ENCODE results near the genes GABRA1 and FBLL1.

- PRO-cap, 4 experiments: no peak in any of the 4 experiments
- RAMPAGE, long total RNA, 2 experiments: no peak in any of the 2 experiments
These were observed 194.2 kb downstream of the PTTG1 start for GRCh38 chr5:160615777-160616250.

DNA sequence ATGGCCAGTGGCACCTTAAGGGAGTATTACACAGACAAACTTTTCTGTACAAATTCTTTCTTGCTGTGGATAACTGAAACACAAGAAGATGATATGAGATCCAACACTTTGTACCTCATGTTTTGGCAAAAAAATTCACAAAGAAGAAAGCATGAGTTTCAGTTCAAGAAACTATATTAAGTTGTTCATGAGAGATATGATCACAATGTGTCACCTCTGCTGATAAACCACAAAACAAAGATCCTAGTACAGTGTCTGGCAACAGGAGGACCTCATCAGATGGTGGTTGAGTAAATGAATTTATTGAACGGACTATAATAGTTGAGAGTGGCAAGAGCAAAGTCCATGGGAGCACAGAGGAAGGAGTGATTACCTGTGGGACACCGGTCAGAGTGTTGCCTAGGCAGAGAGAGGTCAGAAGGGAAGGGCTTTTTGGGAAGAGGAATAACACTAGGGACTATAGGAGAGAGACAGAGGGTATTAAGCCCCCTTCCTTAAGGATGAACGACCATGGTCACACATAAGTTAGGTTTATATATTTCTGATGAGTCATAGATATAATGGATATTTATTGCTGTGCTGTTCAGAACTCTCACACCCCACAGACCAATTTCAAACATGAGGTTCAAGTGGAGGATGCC is 194.0 kb downstream of the ATP10B start:
- PRO-cap, 4 experiments: no peak in any of the 4 experiments
- RAMPAGE, long total RNA, 2 experiments: no peak in any of the 2 experiments

DNA sequence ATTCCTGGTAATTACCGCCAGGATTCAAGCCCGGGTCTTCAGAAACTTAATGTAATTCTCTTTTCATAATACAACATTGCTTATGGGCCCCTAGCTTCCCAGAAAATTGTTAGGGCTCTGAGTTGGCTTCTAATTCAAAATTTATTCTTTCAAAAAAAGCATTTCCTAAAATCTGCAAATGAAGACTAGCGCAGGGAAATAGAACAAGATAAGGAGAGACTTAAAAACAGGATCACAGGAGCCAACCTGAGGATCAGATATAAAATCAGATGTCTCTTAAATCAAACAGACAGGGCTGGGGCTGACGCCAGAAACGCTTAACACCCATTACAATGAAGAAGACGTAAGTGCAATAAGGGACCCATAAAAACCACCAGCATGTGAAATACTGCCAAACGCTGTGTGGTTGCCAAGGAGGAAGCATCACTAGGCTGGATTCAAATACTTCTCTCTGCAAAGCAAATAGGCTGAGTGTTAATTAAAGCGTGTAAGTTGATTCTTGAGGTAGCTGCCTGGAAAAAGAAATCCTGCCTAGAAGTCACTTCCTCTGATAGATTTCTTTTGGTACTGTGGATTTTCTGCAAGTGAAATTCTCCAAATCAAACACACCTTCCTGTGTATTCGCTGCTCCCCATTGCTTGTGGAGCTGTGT is 74.4 kb upstream of the ATP10B start:
- PRO-cap, 4 experiments: no peak in any of the 4 experiments
- RAMPAGE, long total RNA, 2 experiments: no peak in any of the 2 experiments

- PRO-cap, 4 experiments: peak in 1 of 4 experiments; most common minus-strand start chr5:161547527 (in 1)
- RAMPAGE, long total RNA, 2 experiments: no peak in any of the 2 experiments
These were observed 911 bp upstream of the GABRB2 start for GRCh38 chr5:161547301-161547970.

DNA sequence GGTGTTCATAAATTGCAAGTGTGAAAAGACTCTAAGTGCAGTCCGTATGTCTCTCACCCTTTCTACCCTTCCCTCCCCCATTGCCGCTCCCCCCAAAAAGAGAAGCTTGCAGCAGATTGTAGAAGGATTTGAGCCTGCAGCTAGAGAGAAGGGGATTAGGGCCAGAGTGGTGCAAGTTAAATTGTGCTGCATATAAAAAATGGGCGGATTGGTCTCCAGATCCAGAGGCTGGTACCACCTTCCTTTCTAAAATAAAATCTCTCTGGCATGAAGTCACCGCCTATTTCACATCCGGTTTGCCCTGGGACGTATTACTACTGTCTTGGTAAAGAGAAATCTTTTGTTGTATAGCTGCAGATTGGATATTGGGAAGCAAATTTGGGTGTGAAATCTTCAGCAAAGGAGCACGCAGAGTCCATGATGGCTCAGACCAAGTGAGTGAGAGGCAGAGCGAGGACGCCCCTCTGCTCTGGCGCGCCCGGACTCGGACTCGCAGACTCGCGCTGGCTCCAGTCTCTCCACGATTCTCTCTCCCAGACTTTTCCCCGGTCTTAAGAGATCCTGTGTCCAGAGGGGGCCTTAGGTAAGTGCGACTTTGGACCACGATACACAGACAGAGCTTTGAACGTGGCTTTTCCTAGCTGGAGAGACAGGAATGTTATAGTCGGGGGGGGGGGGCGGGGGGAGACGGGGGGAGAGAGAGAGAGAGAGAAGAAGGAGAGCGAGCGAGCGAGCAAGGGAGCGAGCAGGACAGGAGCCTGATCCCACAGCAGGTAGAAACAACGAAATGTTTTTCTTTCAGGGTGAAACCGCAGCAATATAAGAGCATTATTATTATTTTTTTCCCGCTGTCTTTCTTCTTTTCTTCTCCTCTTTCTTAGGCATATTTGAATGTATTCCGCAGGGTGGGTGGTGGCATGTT is at the start of gene GABRA1:
Gene GABRA1, plus strand, starts transcription at position 281 of the 922 bp plus-strand sequence.
- PRO-cap, 4 experiments: no peak in any of the 4 experiments
- RAMPAGE, long total RNA, 2 experiments: no peak in any of the 2 experiments

DNA sequence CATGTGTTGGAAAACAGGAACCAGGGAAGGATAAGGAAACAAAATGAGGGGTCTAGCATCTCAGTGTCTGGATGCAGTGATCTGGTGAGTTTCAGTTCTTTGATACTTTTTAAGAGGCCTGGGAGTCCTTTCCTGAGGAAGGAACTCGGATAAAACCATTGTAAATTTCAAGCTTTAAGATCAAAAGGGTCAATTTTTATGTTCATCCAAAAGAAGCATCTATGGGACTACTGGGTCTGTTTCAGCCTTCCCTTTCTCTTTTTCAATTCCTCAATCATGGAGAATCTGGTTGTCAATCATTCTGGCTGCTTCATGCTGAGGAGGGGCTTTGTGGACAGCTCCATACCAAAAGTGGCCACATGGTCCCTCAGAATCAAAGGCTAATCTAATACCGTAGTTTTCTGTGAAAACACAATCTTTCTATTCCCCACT is 562.5 kb upstream of the CCNG1 start:
- PRO-cap, 4 experiments: no peak in any of the 4 experiments
- RAMPAGE, long total RNA, 2 experiments: no peak in any of the 2 experiments

DNA sequence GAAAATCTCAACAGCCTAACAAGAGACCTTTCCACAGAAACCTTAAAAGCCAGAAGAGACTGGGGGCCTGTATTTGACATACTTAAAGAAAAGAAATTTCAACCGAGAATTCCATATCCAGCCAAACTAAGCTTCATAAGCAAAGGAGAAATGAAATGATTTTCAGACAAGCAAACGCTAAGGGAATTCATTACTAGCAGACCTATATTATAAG is 540.5 kb upstream of the CCNG1 start:
- PRO-cap, 4 experiments: no peak in any of the 4 experiments
- RAMPAGE, long total RNA, 2 experiments: no peak in any of the 2 experiments

DNA sequence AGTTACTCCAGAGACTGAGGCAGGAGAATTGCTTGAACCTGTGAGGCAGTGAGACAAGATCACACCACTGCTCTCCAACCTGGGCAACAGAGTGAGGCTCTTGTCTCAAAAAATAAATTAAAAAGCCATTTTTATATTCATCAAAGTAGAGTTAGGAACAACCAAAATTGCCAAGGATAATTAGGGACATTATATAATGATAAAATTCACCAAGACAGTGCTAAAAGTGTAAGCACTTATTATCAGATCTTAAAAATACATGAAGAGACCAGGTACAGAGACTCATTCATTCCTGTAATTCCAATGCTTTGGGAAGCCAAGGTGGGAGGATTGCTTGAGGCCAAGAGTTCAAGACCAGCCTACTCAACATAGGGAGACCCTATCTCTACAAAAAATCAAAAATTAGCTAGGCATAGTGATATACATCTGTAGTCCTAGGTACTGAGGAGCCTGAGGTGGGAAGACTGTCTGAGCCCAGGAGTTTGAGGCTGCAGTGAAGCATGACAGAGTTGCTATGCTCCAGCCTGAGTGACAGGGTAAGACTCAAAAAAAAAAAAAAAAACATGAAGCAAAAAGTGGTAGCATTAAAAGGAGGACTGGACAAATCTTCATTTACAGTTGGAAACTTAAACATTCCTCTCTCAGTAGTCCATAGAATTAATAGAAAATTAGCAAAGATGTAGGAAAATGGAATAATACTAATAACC is 9.7 kb downstream of the CCNG1 start:
- PRO-cap, 4 experiments: no peak in any of the 4 experiments
- RAMPAGE, long total RNA, 2 experiments: no peak in any of the 2 experiments

DNA sequence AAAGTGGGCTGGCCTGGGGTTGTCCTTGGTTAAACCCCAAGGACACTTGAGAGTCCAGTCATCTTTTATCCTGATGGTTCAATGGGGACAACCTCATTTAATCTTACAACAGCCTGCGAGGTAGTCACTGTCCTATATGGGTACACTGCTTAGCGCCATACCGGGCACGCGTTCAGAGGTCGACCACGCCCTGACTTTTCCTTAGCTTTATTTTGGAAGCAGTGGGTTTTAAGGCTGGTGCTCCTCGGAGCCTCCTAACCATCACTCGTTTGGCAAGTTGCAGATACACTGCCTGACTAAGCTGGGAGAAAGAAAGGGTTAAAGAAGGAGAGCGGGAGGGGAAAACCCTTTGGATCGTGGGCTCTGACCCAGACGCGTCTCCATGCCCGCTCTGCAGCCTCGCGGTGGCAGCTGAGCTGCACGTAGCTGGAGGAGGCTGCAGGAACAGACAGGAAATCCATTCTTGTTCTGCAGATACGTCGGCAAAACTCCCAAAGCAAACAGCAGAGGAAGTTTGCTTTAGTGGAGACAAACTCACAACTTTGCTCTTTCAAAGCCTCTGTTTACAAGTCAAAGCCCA is 60.3 kb downstream of the MAT2B start:
- PRO-cap, 4 experiments: no peak in any of the 4 experiments
- RAMPAGE, long total RNA, 2 experiments: no peak in any of the 2 experiments

DNA sequence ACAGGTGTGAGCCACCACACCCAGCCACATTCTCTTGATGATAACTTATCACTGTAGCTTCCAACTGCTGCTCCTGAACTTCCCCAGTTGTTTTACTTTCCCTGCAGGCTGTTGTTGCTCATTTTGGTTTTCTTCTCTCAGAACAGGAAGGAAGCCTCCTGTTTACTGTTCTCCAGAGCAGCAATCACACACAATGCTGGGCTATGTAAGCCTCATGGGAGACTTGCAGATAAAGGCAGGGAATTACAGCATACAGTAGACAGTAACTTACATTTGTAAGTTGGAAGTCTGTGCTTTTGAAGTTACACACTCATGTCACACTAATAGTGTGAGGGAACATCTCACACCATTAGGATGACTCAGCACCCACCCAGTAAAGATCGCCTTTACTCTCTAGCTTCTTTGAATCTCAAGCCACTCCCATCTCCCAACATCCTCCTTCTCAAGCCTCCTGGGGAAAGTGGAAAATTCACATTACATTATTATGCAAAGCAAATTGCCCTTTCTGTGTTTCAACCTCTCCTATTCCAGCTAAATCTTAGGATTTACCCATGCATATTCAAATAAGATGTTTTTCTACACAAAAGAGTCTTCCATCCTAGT is 903.8 kb upstream of the TENM2 start:
- PRO-cap, 4 experiments: no peak in any of the 4 experiments
- RAMPAGE, long total RNA, 2 experiments: no peak in any of the 2 experiments

DNA sequence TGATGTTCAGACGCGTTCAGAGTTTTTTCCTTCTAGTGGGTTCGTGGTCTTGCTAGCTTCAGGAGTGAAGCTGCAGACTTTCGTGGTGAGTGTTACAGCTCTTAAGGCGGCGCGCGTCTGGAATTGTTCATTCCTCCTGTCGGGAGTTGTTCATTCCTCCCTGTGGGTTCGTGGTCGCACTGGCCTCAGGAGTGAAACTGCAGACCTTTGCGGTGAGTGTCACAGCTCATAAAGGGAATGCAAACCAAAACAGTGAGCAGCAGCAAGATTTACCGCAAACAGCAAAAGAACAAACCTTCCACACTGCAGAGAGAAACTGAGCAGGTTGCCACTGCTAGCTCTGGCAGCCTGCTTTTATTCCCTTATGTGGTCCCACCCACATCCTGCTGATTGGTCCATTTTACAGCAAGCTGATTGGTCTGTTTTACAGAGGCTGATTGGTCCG is 52.8 kb upstream of the TENM2 start:
- PRO-cap, 4 experiments: peak in 1 of 4 experiments; most common plus-strand start position 247 of the sequence (in 1)
- RAMPAGE, long total RNA, 2 experiments: no peak in any of the 2 experiments

- PRO-cap, 4 experiments: peak in 4 of 4 experiments; most common plus-strand start chr5:168317949 (in 2); most common minus-strand start chr5:168317826 (in 3)
- RAMPAGE, long total RNA, 2 experiments: no peak in any of the 2 experiments
These were observed 26.3 kb downstream of the WWC1 start for GRCh38 chr5:168317625-168318215.

GRCh38 chr5:168404102-168404724 is 82.1 kb upstream of the RARS1 start:
- PRO-cap, 4 experiments: peak in 1 of 4 experiments; most common minus-strand start chr5:168404538 (in 1)
- RAMPAGE, long total RNA, 2 experiments: no peak in any of the 2 experiments

GRCh38 chr5:168528879-168529474 is at the start of gene FBLL1:
Gene FBLL1 (plus strand): TSS chr5:168529305.
- PRO-cap, 4 experiments: peak in 1 of 4 experiments; most common plus-strand start chr5:168529305 (in 1)
- RAMPAGE, long total RNA, 2 experiments: no peak in any of the 2 experiments

GRCh38 chr5:168707886-168708515 is 128.8 kb upstream of the PANK3 start:
- PRO-cap, 4 experiments: no peak in any of the 4 experiments
- RAMPAGE, long total RNA, 2 experiments: no peak in any of the 2 experiments

DNA sequence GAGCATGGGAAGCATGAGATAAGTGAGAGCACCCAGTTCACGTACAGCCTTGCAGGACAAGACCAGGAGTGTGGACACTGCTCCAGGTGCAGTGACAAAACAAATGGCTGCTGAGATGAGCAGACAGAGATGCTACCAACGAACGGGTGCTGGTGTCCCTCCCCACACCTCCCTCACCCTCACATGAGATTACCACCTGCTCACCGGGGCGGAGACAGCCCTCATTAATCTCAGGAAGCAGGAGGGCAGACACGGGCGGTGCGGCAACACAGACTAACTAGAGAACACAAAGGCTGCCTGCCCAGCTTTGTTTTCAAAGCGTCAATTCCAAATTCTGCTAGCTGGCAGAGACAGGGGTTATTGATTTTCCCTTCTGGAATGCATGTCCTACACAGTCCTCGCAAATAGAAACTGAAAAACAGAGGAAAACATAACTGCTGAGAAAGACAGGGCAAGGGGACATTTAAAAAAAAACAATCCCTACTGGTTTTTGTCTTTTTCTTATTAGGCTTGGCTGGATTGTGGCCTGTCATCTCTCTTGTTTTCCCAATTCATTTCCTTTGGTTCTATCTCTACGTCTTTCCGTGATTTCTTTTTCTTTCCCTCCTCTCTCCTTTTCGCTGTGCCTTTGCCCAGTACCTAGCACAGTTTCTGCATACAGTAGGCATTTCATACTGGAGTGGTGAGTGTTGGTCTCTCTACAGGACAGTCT is 298.4 kb upstream of the PANK3 start:
- PRO-cap, 4 experiments: peak in 3 of 4 experiments; most common plus-strand start position 224 of the sequence (in 3); most common minus-strand start position 279 of the sequence (in 2)
- RAMPAGE, long total RNA, 2 experiments: no peak in any of the 2 experiments

DNA sequence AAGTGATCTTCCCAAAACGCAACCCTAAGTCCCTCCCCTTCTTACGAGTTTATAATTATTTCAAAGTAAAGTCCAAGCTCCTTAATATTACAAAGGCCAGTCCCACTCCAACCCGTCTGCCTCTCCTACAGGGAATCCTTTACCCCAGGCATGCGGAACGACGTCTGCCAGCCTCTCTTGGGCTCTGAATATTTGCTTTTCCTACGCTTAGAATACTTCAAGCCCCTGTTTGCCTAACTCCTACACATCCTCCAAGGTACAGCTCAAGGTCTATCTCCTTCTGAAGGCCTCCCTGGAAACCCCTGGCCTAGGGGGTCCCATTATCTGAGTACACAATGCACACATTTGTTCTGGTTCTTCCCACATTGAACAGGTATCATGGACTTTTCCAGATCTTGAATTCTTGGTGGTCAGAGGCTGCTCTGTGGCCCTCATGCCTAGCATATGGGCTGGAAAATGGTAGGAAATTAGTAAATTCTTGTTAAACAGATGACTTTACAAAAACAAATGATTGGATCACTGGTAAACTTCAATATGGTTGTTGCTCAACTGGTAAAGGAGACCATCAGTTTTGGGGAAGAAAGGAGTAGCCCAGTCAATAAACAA is 246.3 kb downstream of the SLIT3 start:
- PRO-cap, 4 experiments: no peak in any of the 4 experiments
- RAMPAGE, long total RNA, 2 experiments: no peak in any of the 2 experiments

DNA sequence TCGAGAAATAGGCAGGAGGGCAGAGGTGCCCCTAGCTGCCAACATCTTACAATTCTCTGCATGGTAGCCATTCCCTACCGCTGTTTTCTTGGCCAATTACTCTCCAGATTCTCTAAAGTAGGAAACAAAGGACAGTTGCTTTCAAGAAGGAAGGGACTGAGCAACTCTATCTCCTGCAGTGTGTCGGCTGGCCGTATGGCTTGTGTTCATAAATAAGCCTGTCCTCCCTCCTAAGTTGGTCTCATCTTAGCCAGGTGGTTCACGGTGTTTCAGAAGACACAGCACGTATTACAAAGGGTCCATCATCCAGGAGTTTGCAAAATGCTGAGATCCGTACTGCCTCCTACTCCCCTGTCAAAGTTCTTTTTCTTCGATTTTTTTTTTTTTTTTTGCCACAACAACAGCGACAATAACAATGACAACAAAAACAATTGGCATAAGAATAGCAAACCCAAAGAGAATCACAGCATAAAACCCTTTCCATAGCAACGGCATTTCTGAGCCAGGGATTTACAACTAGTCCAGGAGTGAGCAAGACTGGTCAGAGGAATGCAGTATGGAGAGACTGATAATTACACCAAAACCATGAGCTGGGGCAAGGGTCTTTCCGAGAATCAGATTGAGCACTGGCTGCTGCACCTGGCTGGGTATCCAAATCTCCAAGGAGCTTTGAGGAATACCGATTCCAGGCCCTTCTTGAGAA is 212.8 kb downstream of the SLIT3 start:
- PRO-cap, 4 experiments: no peak in any of the 4 experiments
- RAMPAGE, long total RNA, 2 experiments: no peak in any of the 2 experiments

- PRO-cap, 4 experiments: no peak in any of the 4 experiments
- RAMPAGE, long total RNA, 2 experiments: no peak in any of the 2 experiments
These were observed 139.9 kb downstream of the SLIT3 start for GRCh38 chr5:169160866-169161602.

DNA sequence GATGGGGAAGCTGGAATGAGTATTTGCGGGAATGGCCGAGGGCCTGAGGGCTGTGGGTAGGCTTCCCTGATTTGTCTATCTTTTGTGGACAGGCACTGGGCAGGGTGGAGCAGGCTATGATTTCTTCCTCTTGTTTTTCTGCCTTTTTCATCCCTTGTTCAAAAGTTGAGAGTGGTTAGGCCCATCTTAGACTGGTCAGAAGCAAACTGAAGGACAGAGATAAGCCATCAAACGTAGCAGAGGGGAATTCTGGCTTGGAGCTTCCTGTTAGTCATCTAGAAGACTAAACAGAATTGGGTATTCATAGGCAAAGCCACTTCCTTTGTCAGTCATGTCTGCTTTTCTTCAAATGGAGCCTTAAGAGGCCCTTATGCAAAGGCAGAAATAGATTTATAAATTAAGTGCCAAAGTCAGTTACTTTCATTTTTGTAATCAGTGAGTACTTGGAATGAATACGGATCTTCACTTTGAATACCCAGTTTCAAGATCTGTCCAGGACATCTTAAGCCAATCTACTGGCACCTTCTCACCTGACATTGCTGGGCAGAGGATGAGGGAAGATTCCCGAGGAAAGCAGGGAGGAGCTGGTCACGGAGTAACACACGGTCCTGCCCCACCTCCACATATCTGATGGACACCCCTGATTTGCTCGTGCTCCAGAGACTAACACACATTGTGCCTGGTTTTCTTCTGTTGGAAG is 14.0 kb downstream of the DOCK2 start:
- PRO-cap, 4 experiments: no peak in any of the 4 experiments
- RAMPAGE, long total RNA, 2 experiments: no peak in any of the 2 experiments